Osteocyte (in vitro differentiated cells): ENCODE results near the genes PSG1, ETHE1 and ZNF221.

DNA sequence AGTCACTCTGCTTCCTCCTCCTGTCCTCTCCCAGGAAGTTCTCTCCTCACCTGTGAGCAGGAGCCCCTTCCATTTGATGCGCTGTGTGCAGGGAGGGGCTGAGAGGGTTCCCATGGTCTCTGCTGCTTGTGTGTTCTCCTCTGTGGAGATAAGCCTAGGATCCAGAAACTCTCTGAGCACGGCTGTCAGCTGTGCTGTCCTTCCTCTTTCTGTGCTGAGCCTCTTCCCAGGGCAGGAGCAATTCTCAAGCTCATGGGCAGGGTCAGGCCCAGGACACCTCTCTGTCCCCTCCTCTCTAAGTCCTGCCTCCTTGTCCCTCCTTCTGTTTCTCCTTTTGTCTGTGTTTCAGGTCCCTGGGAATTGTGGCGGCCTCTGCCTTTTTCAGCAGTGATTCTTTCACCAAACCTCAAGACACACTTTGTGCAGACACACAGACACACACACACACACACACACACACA lies at the start of gene PSG1:
PSG1 (minus strand) TSS at position 246 of the 461 bp plus-strand sequence.
- PRO-cap: no peak

- PRO-cap: bidirectional peak, plus-strand start at chr19:43527307, minus-strand start at chr19:43527198
These were observed at the start of gene ETHE1 for GRCh38 chr19:43526865-43527703. Gene ETHE1 (minus strand): TSS chr19:43527201.

DNA sequence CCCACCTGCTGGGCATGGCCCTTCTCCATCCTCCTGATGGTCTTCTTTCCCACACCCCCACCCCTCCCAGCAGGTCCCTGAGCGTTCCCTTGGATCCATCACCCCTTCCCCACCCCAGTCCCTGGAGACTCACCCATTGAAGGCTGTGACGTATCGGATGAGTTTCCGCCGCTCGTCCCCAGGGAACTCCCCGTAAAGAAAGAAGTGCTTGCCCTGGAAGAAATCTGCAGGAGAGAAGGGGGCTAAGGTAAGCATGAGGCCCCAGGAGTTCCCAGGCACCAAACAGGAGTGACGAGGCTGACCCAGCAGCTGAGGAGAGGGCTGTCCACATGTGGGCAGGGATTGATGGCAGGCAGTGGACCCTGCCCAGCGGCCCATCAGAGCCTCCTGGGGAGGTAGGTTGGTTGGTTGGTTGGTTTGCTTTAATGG lies 11.0 kb downstream of the ZNF575 start:
- PRO-cap: no peak

DNA sequence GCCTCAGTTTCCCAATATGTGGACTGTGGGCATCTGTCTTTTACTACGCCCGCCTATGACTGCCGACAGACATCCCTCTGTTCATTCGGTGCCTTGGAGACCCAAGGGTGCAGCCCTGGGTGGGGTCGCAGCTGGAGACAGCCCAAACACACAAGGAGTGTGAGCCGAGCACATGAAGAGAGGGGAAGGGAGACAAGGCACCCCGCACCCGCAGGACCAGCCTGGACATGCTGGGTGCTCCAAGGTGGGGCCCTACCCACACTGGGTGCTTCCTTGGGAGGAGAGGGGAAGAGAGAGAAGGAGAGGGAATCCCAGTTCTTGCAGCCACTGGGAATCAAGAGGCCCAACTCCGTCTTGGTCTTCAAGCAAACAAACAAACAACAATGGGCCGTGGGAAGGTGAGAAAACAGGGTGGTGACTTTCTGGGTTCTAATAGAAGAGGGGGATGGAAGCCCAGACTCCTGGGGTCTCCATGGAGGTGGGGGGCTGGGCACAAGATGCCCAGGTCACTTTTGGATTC lies 981 bp downstream of the PINLYP start:
- PRO-cap: no peak

DNA sequence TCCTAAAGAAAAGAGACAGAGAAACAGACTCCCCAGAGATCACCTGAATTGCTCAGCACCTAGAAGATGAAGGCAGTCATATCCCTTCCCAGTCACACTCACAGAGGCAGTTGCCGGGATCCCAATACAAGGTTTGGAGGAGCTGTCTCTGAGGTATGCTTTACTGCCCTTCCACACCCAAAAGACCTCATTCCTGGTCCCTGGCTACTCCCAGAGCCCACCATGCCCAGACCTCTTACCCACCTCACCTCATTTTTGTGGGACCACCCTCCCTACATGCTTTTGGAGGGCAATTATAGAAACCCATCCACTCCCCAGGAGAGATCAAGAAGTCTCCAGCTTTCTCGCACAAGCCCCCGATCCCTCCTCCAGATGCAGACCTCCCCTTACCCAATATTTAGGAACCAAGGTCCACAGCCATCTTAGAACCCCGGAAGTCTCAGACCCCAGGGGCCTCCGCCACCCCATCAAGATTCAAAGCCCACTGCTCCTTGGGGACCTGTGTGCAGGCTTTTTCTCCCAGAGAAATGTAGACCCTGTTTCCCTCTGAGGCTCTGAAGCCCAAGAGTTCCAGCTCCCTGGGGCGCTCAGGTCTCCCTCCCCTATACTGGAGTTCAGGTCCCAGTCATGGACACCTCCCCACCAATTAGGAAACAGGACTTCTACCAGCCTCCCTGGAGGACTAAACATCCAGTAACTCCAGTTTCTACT lies 5.0 kb downstream of the IRGQ start:
- PRO-cap: no peak

- PRO-cap: no peak
These were observed 4.7 kb upstream of the PLAUR start for GRCh38 chr19:43674658-43675041.

DNA sequence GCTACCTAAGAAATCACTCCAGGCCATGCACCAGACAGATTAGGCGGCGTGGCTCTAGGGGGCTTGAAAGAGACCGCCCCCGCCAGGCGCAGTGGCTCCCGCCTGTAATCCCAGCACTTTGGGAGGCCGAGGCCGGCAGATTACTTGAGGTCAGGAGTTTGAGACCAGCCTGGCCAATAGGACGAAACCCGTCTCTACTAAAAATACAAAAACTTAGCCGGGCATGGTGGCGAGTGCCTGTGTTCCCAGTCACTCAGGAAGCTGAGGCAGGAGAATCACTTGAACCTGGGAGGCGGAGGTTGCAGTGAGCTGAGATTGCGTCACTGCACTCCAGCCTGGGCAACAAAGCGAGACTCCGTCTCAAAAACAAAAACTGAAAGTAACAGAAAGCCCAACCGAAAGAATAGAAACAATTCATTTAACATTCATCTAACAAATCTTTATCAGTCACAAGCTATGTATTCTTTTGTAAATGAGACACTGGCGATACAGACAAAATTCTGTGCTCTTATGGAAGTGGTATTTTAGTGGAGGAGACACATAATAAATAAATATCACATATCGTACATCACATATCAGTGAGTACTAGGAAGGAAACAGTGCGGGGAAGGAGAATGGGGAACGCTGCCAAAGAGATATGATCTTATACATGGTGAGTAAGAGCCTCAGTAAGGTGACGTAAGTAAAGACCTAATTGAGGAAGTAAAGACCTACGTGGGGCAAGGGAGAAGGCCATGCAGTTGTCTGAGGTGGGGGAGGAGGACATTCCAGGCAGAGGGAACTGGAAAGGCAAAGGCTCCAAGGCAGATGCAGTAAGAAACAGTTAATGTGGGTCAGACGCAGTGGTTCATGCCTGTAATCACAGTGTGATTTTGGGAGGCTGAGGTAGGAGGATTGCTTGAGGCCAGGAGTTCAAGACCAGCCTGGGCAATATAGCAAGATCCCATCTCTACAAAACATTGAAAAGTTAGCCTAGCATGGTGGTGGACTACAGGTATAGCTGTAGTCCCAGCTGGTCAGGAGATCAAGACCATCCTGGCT lies 14.7 kb upstream of the IRGC start:
- PRO-cap: no peak

GRCh38 chr19:43950768-43951578 lies at the start of gene ZNF221:
Gene ZNF221 (plus strand): TSS chr19:43951228.
- PRO-cap: unidirectional peak, plus-strand start at chr19:43951223; unidirectional peak, plus-strand start at chr19:43951283

DNA sequence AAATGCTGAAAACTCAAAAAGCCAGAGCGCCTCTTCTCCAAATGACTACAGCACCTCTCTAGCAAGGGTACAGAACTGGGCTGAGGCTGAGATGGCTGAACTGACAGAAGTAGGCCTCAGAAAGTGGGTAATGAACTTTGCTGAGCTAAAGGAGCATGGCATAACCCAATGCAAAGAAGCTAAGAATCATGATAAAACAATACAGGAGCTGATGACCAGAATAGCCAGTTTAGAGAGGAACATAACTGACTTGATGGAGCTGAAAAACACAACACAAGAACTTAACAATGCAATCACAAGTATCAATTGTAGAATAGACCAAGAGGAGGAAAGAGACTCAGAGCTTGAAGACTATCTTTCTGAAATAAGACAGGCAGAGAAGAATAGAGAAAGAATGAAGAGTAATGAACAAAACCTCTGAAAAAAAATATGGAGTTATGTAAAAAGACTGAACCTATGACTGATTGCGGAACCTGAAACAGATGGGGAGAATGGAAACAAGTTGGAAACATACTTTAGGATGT lies 13.6 kb upstream of the ZNF155 start:
- PRO-cap: no peak

GRCh38 chr19:44010254-44011218 lies 7.8 kb downstream of the ZNF230 start:
- PRO-cap: no peak

- PRO-cap: no peak
These were observed 334 bp downstream of the ZNF223 start for GRCh38 chr19:44052244-44052496.

GRCh38 chr19:44157224-44157999 lies 7.5 kb upstream of the ZNF226 start:
- PRO-cap: no peak

DNA sequence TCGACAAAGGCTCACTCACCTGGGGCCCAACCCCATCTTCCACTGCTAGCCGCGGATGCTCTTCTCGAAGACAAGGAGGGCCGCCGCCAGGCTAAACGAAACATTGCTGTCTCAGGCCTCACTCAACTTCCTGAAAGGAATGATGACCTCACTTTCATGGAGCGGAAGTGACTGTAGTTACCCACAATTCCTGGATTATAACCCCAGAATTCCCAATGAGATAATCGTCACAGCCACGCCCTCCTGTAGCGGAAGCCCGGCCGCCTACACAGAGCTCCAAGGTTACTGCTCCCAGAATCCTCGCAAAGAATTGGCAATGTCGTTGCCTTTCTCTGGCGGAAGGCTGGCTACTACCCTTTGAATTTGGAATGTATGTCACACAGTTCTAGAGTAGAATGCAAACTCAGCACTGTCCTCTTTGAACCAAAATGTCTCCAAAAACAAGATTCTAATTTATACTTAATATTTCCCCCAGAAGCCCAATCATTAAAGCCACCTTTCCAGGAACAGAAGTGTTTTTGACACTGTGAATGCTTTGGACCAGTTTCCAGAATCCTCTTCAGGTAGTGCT lies 10.7 kb upstream of the ZNF112 start:
- PRO-cap: no peak

- PRO-cap: no peak
These were observed 23.4 kb downstream of the ZNF180 start for GRCh38 chr19:44476548-44477736.

DNA sequence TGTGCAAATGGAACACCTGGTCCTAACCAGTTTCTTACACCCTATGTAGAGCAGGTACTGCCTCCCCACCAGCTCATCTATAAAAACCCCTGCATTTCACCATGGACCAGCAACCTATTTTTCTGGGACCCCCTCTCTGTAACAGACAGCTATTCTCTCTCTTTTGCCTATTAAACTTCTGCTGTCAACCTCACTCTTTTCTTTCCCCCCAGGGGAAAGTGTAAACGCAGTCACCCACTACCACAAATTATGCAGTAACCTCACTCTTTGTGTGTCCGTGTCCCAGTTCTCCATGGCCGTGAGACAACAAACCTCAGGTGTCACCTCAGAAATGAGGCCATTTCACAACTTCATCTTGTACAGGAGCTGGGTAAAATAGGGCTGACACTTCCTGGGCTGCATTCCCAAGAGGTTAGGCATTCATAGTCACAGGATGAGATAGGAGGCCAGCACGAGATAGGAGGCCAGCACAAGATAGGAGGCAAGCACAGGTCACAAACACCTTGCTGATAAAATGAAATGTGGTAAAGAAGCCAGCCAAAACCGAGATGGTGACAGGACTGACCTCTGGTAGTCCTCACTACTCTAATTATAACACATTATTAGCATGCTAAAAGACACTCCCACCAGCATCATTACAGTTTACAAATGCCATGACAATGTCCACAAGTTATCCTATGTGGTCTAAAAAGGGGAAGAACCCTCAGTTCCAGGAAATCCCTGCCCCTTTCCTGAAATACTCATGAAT lies 21.1 kb upstream of the IGSF23 start:
- PRO-cap: no peak

DNA sequence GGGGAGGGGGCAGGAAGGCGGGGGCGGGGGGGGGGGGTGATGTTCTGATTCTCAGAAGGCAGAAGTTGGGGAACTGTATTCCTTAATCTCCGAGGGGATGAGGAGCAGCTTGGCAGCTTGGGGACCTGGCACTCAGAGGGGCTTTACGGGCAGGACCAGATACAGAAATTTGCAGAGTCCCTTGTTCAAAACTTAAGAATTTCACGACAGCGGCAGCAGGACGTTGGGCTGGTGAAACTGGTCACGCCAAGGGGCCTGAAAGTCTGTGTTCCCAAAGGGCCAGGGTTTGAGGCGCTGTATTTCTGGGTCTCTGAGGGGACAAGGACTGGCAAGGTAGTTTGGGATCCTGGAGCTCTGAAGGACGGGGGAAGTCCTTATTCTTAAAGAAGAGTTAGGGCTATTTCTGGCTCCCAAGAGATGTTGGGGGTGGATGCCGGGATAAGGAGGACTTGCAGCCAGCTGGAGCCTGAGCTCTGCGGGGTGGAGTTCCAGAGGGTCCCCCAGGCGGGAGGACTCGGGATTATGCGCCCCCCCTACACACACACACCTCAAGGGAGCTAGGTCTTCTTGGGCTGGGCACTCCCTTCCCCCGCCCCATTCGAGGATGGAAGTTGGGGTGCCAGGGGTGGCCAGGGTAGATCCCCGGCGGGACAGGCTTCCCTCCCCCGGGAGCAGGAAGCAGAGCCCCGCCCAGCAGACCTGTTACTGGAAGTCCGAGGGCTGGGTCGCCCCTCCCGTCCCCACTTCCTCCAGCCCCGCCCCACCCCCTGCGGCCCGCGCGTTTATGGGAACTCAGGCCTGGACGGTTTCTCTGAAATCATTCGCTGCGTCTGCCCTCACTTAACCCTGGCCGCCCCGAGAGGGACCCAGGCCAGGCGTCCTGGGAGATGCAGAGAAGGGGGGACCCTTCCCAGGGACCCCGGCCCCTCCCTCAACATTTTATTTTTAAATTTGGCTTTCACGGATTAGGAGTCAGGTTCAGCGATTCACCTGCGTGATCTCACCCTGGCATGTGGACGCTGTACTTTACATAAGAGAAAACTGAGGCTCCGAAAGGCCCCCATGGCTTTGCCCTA lies 5.6 kb downstream of the BCL3 start:
- PRO-cap: no peak

DNA sequence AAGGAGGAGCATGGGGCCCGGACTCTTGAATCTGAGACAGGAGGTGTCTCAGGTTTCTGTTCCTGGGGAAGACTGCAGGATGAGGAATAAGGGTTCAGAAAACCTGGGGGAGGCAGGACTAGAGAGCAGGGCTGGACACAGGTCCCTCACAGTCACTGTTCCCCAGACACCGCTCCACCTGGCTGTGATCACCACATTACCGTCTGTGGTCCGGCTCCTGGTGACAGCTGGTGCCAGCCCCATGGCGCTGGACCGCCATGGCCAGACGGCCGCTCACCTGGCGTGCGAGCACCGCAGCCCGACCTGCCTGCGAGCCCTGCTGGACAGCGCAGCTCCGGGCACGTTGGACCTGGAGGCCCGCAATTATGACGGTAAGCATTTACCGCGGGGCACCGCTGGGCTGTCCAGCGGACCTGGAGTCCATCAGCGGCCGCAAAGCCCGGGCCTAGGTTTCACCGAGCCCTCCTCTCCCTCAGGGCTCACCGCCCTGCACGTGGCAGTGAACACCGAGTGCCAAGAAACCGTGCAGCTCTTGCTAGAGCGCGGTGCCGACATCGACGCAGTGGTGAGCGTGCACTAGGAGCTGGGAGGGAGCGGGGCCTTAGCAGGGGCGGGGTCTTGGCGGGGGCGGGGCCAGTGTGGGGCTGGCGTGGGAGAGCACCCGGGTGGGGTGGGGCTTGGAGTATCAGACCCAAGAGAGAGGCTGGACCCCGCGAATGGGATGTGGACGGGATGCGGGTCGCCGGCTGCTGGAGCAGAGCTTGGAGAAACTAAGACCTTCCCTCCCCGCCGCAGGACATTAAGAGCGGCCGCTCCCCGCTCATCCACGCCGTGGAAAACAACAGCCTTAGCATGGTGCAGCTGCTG lies 8.6 kb downstream of the BCL3 start:
- PRO-cap: no peak

GRCh38 chr19:44767814-44768328 lies 9.8 kb upstream of the CBLC start:
- PRO-cap: no peak

GRCh38 chr19:44874179-44875149 lies 16.6 kb upstream of the TOMM40 start:
- PRO-cap: no peak

DNA sequence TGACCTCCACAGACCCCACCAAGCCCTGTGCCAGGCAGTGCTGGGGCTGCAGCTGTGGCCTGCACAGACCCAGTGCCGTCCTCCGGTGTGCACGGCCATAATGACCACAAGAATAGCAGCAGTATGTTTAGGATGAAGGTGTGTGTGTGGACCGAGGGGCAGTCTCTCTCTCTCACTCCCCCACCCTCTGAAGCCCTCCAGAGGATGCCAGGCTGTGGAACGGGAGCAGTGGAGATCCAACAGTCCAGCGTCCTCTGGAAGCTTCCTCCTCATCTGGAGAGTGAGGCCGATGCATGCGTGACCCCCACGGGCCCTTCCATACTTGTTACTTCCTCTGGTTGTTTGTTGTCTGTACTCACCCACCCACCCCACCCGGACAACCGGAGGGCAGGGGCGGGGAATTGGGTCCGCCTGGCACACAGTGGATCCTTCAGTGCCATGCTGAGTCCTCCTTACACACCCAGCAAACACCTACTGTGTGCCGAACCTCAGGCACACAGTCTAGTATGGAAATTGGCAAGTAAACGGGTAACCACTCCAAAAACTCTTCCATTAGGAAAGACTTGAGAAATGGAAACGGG lies 11.1 kb upstream of the TOMM40 start:
- PRO-cap: no peak